ENCODE measurements around a stretch of chr9.

DNA sequence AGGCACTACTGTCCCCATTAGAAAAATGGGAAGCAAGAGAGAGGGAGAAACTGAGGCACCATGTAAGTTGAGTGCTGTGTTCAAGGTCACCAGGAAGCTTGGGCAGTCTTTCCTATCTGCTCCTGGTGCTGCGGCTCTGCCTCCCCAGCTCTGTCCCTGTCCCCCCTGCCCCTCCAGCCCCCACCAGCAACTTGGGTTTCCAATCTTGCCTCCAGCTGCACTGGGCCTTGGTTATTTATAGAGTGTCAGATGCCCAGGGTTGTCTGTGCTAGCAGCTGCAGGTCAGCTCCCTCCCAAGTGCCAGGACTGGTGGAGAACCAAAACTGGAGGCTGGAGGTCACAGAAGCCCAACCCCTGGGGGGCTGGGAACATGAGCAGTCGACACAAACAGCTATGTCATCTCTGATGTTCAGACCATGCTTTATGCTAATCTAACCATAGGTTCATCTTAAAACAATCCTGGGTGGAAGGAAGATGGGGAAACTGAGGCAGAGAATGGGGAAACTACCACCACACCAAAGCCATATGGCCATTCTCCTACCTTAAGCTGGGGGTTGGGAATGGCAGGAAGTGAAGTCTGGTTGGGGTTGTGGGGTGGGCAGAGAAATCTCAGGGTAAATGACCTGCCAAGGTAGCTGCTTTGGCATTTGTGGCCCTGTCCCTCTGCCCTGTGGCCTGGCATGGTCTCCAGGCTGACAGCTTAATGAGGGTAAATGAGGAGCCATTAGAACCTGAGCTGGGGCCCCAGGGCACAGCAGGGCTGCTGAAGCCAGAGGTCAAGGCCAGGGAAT lies 1.6 kb downstream of the TPM2 start:
- PRO-cap = no peak
- RAMPAGE, long total RNA = no peak

GRCh38 chr9:35714458-35715056 lies 17.4 kb downstream of the TLN1 start:
- PRO-cap = no peak
- RAMPAGE, long total RNA = no peak

- PRO-cap = no peak
- RAMPAGE, long total RNA = no peak
Measured at GRCh38 chr9:35727360-35727827, 4.6 kb downstream of the TLN1 start.

DNA sequence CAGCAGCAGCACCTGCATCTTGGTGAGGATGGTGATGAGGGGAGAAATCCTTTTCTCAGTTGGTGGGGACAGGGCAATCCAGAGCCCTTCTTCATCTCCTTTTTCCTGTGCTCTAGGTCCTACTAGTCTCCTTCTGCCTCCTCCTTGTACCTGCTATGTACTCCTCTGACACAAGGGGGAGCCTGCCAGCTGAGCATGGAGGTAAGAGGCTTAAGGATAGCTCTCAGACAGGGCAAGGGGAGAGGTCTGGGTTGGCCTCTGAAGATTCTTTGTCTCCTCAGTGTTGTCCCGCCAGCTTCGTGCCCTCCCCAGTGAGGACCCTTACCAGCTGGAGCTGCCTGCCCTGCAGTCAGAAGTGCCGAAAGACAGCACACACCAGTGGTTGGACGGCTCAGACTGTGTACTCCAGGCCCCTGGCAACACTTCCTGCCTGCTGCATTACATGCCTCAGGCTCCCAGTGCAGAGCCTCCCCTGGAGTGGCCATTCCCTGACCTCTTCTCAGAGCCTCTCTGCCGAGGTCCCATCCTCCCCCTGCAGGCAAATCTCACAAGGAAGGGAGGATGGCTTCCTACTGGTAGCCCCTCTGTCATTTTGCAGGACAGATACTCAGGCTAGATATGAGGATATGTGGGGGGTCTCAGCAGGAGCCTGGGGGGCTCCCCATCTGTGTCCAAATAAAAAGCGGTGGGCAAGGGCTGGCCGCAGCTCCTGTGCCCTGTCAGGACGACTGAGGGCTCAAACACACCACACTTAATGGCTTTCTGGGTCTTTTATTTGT lies 3.8 kb downstream of the CREB3 start:
- PRO-cap = no peak
- RAMPAGE, long total RNA = no peak

GRCh38 chr9:35737977-35738966 lies 5.8 kb downstream of the CREB3 start:
- PRO-cap = no peak
- RAMPAGE, long total RNA = no peak

GRCh38 chr9:35757754-35758078 lies 3.6 kb upstream of the MSMP start:
- PRO-cap = no peak
- RAMPAGE, long total RNA = no peak

GRCh38 chr9:35835740-35836080 lies 6.7 kb downstream of the TMEM8B start:
- PRO-cap = no peak
- RAMPAGE, long total RNA = no peak

- PRO-cap = no peak
- RAMPAGE, long total RNA = no peak
Measured at GRCh38 chr9:35844347-35845216, 15.6 kb downstream of the TMEM8B start.

DNA sequence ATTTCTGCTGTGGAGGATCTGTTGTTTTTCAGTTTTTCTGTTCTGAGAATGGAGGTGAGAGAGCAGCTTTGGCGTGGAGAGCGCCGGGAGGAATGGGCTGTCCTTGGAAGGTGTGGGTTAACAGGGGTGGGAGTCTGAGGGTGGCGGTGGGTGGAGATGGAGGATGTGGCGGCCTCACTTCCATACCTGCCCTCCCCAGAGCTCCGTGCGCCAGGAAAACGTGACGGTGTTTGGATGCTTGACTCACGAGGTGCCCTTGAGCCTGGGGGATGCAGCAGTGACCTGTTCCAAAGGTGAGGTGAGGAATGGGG lies 16.7 kb downstream of the TMEM8B start:
- PRO-cap = no peak
- RAMPAGE, long total RNA = no peak

GRCh38 chr9:35846165-35846833 lies 17.3 kb downstream of the TMEM8B start:
- PRO-cap = no peak
- RAMPAGE, long total RNA = no peak

GRCh38 chr9:35940412-35941051 lies 17.4 kb downstream of the OR2S2 start:
- PRO-cap = no peak
- RAMPAGE, long total RNA = no peak

GRCh38 chr9:35971951-35972611 lies 14.1 kb upstream of the OR2S2 start:
- PRO-cap = no peak
- RAMPAGE, long total RNA = no peak

- PRO-cap = no peak
- RAMPAGE, long total RNA = no peak
Measured at GRCh38 chr9:36087683-36088056, 48.9 kb upstream of the GLIPR2 start.

DNA sequence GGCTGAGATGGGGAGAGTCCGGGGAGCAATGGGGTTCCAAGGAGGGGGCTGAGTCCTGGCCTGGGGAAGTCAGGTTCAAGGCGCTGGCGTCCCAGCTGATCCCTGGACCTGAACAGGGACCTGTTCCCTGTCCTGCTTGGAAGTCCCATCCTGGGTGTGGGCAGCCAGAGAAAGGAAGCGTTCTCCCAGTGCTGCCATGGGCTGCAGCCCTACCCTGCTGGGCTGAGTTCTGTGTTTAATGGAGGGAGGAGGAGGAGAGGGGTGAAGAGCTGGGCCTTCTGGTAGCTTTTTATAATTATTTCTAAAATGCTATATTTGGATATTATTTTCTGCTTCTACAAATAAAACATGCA lies 61.0 kb upstream of the GNE start:
- PRO-cap = no peak
- RAMPAGE, long total RNA = no peak

- PRO-cap = no peak
- RAMPAGE, long total RNA = no peak
Measured at GRCh38 chr9:36337035-36337593, 63.0 kb downstream of the RNF38 start.

DNA sequence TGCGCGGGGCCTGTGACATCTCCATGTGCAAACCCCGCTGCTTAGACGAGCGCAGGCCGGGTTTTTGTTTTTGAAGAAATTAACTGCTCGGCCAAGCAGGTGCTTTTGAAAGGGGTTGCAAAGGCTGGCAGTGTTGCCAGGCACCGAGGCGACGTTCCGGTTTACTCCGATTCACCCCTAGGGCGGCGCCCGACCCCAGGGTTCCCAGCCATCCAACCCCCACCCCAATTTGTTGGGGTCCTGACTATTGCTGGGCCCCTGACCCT lies 528 bp upstream of the PAX5 start:
- PRO-cap = bidirectional peak, plus-strand start at position 120 of the sequence, minus-strand start at position 44 of the sequence
- RAMPAGE, long total RNA = no peak

GRCh38 chr9:37107672-37108054 lies 12.7 kb upstream of the ZCCHC7 start:
- PRO-cap = no peak
- RAMPAGE, long total RNA = no peak

- PRO-cap = no peak
- RAMPAGE, long total RNA = no peak
Measured at GRCh38 chr9:37121533-37122197, 1.3 kb downstream of the ZCCHC7 start.

GRCh38 chr9:37200404-37201051 lies 80.2 kb downstream of the ZCCHC7 start:
- PRO-cap = no peak
- RAMPAGE, long total RNA = no peak

DNA sequence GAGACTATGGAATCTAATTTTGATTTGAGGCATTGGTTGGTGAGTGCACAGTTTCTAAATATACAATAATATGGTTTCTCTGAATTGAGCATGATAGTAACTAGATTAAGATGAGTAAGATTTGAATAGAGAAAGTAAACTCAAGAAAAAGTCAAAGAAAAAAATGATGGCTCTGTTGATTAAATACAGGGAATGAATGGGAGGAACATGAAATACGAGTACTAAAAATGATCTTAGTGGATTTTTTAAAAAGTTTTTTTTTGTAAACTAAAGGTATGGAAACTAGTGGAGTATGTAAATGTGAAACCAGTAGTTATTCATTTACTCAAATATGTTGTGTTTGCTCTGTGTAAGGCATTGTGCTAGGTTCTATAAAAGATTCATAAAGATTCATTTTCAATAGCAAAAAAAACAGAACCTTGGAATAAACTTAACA lies 101.2 kb downstream of the ZCCHC7 start:
- PRO-cap = no peak
- RAMPAGE, long total RNA = no peak

All from OCI-LY7 (cell line).